Gastrocnemius medialis (tissue), 3 donors: Measurements from ENCODE around the gene HYI.

DNA sequence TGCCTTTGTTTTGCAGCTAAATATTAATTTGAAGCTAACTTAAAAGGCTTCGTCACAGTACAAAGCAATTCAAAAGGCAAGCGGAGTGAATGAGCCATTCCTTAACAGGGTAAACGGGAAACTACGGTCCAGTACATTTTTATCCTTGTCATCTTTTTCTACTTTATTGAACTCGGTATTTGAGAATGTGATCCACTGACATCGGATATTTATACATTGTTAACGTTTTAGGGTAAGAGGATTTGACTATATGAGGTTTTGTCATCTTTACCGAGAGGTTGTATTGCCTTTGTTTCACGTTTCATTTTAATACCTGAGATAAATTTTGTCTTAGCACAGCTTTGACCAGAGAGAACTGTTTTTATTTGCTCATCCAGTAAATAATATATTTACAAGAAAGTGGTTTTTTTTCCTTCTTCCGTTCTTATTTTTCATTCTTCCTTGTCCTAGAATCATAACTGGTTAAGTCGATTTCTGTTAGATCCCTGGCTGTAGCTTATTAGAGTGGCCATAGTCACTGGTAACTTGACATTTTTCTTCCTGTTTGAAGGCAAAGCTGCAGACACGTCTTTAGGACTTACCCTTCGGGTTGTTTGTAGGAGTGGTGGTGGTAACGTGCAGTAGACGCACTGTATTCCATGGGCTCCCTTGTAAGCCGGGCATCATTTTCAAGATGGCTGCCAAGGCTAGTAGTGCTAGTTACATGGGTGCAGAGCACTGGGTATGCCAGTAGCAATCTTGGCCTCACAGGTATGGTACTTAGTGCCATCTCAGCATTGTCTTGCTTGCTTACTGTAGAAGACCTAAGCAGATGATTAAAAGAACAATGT, 1.6 kb downstream of the YBX1 start:
- PRO-cap = no peak
- RAMPAGE, long total RNA, 3 experiments = no peak in any of the 3 experiments

DNA sequence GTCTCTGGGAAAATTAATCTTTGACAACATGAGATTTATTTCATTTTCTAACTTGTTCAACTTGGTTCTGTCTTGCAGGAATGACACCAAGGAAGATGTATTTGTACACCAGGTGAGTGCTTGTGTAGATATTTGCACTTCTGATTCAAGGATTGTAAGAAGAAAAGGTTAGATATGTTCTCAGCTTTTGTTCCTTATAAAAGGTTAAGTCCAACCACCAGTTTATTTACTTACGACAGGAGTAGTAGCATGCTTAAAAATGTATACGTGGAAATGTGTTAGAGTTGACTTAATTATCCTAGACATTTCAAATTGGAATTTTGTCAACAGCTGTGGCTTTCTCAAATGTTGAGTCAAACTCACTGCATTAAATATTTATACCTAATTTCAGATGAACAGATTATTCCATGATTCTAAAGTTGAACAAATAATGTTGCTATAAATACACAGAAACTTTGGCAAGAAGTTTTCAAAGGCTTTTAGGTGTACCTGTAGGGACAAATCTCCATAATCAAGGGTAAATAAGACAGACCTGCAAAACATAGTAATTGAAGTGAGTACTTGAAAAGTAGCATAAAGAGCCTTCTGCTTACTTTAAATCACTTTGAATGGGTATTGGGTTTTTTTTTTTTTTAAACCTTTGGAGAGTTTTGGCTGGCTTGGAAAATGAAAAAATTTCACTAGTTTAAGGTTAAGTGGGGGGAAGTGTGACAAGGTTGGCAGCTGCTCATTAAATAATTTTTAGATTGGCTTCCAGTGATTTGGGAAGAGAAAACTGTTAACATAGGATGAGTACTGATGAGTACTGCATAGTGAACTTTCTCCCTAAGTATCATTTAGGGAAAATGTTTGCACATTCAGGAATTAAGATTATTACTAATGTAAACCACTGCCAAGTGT, 11.4 kb downstream of the YBX1 start:
- PRO-cap = no peak
- RAMPAGE, long total RNA, 3 experiments = start-site peak on the plus strand in 1 of 3 experiments, centred at position 93 of the sequence, 82 reads per replicate

- PRO-cap = no peak
- RAMPAGE, long total RNA, 3 experiments = no peak in any of the 3 experiments
Observed at GRCh38 chr1:42699092-42699850, 17.1 kb downstream of the YBX1 start.

DNA sequence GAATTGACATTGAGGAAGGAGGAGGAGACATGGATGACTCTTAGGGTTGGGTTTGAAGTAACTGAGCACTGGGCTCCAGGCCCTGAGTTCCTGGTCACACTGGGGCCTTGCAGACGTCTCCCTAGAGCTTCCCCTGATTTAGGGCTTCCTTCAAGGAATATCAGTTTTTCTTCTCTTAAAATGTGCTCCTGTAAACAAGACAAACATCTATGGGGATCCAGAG, 10.7 kb downstream of the TMEM269 start:
- PRO-cap = unidirectional peak, minus-strand start at position 120 of the sequence
- RAMPAGE, long total RNA, 3 experiments = no peak in any of the 3 experiments

GRCh38 chr1:42936164-42937249, 22.2 kb downstream of the SLC2A1 start:
- PRO-cap = no peak
- RAMPAGE, long total RNA, 3 experiments = no peak in any of the 3 experiments

DNA sequence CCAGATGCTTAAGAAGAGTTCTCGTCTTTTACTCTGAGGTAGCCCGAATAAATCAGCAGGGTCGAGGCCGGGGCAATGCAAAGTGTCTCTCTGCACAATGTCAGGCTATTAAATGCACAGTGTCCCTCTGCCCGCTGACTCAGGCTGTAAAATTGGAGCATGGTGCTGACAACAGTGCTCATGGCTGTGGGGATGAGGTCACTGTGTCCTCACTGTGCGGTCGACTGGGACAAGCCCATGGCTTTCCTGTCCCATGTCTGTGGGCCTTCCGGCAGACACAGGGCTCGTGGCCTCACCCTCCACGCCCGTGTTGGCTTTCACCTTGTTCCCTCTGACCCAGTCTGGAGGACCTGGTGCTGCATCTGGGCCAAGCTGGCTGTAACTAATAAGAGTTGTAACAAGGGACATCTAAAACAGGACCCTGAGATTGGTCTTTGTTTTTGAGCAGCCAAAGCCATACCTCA, 14.7 kb upstream of the SLC2A1 start:
- PRO-cap = no peak
- RAMPAGE, long total RNA, 3 experiments = no peak in any of the 3 experiments

- PRO-cap = no peak
- RAMPAGE, long total RNA, 3 experiments = no peak in any of the 3 experiments
Observed at GRCh38 chr1:43184936-43185664, 13.0 kb downstream of the CFAP57 start.

DNA sequence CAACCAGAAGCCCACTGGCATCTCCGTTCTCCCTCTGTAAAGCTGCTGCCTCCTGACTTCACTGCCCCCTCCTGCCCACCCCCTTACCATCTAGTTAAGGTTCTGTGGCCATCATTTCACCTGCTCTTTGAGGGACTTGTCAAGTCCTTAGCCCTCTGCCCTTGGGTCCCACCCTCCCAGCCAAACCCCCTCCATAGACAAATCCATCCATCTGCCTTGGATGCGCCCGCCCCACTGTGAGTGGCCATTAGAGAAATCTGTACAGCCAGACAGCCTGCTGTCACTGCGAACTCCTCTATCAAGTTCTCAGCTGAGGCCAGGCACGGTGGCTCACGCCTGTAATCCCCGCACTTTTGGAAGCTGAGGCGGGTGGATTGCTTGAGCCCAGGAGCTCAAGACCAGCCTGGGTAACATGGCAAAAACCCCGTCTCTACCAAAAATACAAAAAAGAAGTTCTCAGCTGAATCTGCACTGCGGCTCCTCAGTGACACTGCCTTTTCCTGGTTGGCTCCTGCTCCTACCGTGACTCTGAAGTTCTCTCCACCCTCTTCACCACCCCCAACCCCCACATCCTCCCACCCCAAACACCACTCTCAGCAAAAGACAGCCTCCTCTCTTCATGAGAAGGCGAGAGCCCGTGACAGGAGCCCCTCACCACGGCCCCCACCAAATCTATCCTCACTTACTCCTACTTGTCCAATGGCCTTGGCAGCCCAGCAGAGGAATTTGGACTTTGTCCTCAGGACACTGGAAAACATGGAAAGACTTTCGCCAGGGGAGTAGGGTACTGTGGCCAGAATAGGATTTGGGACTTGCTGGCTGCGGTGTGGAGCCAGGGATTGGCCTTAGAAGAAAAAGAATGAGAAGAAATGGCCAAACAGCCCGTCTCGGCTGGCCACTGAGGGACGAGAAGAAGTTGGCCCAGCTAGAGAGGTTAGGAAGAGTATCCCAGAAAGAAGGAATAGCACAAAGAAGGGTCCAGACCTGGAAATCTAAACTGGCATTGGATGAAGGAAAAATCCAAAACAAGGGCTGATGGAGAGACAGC, 6.8 kb downstream of the TMEM125 start:
- PRO-cap = no peak
- RAMPAGE, long total RNA, 3 experiments = no peak in any of the 3 experiments

DNA sequence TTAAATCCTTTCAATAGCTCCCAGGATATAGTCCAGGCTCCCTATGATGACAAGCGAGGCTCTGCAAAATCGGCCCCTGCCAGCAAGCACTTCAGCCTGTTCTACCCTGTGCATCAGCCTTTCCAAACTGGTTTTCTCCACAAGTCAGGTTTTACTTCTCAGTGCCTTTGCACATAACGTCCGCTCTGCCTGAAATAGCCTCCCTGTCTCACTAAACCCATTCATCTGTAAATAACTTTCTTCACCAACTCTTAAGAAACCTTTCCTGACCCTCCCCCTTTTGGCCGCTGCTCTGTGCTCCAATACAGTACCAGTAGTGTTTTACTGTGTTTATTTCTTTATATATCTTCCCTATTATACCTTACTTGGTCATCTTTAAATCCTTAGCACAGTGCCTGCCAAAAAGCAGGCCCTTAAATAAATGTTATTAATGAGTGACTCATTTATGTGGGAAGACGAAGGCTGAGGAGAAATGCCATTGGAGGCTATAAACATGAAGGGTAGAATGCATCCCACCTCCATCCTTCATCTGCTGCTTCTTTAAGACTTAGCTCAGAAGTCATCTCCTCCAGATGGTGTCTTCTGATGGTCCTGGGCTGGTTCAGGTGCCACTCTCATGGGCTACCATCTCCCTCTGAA, 8.8 kb upstream of the CDC20 start:
- PRO-cap = unidirectional peak, minus-strand start at position 129 of the sequence
- RAMPAGE, long total RNA, 3 experiments = no peak in any of the 3 experiments

GRCh38 chr1:43453721-43454227, at the start of gene HYI:
TSS of gene HYI (minus strand) at chr1:43453931.
- PRO-cap = bidirectional peak, plus-strand start at chr1:43454025, minus-strand start at chr1:43453909
- RAMPAGE, long total RNA, 3 experiments = no peak in any of the 3 experiments

DNA sequence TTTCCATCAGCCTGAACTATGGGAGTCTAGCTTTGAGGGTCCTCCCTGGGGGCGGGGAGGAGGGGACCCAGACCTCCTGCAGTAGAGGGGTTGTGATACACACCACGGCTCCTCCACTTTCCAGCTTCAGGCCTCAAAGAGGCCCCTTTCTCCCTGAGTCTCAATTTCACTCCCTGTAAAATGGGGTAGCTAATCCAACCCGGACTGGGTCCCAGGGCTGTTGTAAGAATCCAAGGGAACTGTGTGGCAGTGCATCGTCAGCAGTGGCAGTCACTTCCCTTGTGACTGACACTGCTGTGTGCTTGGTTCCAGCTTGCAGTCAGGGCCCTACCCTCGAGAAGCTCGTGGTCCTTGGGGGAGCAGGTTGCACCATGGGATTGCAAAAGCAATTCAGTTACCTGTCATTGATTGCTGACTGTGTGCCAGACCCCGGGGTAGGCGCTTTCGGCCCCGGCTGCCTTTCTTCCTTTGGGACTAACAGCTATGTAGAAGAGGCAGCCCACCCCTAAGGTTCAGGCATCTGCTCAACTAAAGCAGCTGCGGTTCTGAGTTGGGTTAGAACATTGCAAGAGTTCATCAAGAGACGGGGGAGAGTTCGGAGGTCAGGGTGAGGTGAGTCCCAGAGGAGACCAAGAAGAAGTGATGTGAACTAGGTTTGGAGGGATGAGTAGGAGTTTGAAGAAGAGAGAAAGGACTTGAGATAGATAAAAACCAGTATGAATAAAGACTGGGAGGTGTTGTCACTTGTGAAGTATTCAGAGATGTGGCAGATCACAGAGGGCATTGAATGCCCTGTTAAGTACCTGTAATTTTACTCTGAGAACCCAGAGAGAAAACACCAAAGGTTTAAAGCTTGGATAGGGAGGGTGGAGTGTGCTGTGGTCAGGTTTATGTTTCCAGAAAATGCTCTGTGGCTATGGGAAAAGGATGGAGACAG, 3.0 kb downstream of the PTPRF start:
- PRO-cap = no peak
- RAMPAGE, long total RNA, 3 experiments = no peak in any of the 3 experiments

- PRO-cap = no peak
- RAMPAGE, long total RNA, 3 experiments = no peak in any of the 3 experiments
Observed at GRCh38 chr1:43537312-43537982, 6.8 kb downstream of the PTPRF start.

GRCh38 chr1:43543369-43543980, 12.8 kb downstream of the PTPRF start:
- PRO-cap = no peak
- RAMPAGE, long total RNA, 3 experiments = no peak in any of the 3 experiments

DNA sequence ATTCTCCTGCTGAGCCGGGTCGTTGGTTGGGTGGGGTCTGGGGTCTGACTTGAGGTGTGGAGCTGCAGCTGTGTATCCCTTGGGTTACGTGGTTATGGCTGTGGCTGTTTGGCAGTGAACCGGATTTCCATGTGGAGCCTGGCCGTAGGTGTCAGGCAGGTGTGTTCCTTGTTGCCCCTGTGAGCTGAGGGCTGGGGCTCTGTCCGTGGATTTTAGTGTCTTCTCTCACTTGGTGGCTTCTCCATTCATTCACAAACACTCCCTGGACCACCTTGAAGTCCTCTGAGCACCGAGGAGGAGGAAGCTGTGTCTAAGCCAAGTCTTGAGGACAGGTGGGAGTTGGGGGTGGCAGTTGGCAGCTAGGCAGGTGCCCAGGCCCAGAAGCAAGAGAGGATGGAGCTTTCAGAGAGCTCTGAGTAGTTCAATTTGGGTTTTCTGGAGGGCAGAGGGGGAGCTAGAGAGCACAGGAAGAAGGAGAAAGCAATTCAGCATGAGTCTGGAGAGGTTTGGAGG, 23.5 kb downstream of the PTPRF start:
- PRO-cap = no peak
- RAMPAGE, long total RNA, 3 experiments = no peak in any of the 3 experiments

- PRO-cap = no peak
- RAMPAGE, long total RNA, 3 experiments = no peak in any of the 3 experiments
Observed at GRCh38 chr1:43597609-43598255, 52.2 kb upstream of the KDM4A start.

DNA sequence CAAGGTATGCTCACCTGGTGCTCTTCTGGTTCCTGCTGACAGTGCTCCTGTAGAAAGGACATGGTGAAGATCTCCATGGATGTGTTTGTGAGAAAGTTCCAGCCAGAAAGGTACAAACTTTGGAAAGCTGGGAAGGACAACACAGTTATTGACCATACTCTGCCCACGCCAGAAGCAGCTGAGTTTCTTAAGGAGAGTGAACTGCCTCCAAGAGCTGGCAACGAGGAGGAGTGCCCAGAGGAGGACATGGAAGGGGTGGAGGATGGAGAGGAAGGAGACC, 17.7 kb downstream of the KDM4A start:
- PRO-cap = no peak
- RAMPAGE, long total RNA, 3 experiments = no peak in any of the 3 experiments

GRCh38 chr1:43980555-43981587, 1.9 kb downstream of the B4GALT2 start:
- PRO-cap = no peak
- RAMPAGE, long total RNA, 3 experiments = no peak in any of the 3 experiments

DNA sequence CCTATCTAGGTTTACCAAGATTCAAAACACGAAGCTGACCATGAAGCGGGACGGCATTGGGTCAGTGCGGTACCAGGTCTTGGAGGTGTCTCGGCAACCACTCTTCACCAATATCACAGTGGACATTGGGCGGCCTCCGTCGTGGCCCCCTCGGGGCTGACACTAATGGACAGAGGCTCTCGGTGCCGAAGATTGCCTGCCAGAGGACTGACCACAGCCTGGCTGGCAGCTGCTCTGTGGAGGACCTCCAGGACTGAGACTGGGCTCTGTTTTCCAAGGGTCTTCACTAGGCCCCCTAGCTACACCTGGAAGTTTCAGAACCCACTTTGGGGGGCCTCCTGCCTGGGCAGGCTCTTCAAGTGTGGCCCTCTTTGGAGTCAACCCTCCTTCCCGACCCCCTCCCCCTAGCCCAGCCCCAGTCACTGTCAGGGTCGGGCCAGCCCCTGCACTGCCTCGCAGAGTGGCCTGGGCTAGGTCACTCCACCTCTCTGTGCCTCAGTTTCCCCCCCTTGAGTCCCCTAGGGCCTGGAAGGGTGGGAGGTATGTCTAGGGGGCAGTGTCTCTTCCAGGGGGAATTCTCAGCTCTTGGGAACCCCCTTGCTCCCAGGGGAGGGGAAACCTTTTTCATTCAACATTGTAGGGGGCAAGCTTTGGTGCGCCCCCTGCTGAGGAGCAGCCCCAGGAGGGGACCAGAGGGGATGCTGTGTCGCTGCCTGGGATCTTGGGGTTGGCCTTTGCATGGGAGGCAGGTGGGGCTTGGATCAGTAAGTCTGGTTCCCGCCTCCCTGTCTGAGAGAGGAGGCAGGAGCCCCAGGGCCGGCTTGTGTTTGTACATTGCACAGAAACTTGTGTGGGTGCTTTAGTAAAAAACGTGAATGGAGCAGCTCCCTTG, 864 bp upstream of the CCDC24 start:
- PRO-cap = no peak
- RAMPAGE, long total RNA, 3 experiments = start-site peak on the plus strand in 1 of 3 experiments, centred at position 362 of the sequence, 9 reads per replicate

DNA sequence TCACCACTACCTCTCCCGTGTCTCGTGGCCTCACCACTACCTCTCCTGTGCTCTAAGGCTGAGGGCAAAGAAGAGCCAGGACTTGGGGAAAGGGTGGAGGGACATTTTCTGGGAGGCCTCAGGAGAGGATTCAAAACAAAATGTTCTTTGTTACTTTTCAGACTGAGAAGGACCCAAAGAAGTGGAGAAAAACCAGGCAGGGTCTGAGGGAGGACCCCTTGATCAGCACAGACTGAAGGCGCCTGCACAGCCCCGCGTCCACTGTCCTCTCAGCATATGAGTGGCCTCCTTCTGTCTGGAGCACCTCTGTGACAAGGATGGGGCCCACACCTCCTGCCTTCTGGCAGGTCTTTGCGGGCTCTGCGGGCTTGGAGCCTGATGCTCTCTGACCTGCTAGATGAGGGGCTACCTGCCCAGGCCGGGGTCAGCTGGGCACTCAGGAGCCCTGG, 7.5 kb downstream of the SLC6A9 start:
- PRO-cap = no peak
- RAMPAGE, long total RNA, 3 experiments = no peak in any of the 3 experiments

GRCh38 chr1:44244035-44244661, 30.9 kb downstream of the DMAP1 start:
- PRO-cap = no peak
- RAMPAGE, long total RNA, 3 experiments = no peak in any of the 3 experiments